Measurements from ENCODE around the gene ESR2.

DNA sequence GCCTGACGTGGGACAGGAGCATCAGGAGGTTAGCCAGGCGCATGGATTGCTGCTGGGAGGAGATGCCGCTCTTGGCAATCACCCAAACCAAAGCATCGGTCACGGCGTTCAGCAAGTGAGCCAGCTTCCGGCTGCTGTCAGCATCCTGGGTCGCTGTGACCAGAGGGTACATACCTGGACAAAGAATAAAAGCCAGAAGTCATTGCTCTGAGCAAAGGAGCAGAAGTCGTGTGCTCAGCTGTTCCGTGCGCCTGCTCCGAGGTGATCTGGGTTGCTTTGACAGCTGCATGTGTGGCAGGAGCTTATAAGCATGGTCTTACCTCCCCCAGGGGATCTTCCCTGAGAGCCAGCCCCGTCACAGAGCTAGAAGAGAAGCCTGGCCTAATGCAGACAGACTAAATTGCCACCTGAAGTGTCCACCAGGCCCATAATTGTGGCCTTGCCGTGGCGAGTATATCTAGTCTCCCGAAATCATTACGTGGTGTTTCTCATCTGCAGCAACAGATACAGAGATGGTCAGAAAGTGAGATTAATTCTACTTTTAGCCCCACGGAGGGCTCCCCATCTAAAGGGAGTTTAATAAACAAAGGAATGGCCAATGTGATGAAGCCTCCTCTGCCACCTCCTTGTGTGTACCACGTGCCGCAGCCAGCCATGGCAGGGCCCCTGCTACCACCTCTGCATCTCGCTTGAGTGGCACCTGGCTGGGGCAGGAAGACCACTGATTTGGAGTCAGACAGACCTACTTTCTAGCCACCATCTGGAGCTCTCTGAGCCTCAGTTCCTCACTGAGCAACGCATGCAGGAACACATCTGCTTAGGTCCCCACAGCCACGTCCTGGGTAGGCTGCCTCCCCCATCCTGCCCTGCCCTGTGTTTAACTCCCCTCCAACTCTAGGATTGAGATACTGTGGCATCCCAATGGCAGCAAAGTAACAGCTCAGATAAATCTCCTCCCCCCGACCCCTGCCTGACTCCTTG, 58.9 kb downstream of the ESR2 start:
- RRBS = no CpG with 5 or more reads among the region's 24 CpGs

DNA sequence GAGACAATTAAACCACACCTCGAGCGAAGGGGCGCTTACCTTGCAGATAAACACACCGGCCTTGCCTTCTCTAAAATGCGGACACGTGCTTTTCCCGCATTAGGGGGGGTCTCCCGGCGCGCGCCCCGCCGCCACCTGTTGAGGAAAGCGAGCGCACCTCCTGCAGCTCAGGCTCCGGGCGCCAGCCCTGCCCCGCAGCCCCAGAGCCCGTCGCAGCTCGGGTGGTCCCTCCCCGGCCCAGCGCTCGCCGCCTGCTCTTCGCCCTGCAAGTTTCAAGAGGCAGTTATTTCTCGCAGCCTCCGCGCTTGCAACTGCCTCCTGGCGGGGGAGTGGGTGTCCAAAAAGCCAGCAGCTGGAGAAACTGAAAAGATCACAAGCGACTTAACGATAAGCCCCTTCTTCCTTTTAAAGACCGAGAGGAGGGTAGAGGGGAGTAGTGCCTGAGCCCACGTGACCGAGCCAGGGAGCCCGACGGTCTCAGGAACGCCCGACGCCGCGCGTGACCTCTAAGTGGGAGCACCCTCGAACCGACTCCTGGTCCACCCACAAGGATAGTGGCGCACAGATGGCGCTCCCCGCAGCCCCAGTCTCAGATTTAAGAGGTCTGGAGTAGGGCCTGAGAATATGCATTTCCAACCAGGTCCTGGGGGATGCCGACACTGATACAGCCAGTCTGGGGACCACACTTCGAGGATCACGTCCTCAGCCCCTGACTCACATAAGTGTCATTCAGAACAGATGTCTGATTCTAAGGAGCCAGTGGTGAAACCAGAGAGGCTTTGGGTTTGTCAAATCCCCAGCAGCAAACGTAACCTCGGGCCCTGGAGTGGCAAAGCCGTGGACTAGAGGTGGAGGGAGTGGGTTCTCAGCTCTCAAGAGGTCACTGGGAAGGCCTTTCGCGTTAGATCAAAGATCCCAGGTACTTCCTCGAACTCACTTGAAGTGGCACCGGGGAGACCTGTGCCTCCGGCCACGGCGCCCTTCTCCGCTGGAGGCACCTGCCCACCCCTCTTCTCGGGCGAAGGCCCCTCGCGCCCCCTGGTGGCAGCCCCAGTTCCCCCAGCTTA, at the start of gene ESR2:
ESR2 (minus strand) TSS at position 378 of the 1,067 bp plus-strand sequence.
- RRBS = 2% methylated on average over 17 of the region's 66 CpGs

DNA sequence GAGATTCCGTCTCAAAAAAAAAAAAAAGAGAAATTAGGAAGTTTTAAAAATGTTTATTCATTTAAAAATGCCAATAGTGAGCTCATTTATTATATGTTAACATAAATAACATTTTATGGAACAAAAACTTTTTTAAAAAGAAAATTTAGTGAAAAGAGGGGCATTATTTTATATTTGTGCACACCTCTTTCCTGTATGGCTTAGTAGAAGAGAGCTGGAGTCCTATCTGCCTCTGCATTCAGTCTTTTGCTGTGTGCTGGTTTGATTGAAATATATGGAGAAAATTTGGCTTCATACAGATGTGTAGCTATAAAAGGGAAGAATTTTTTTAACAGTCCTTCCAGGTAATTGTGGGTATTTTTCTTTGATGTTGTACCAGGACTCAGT, 13.5 kb downstream of the MTHFD1 start:
- RRBS = no CpG with 5 or more reads among the region's 1 CpG

GRCh38 chr14:64405101-64405709, 17.1 kb downstream of the MTHFD1 start:
- RRBS = no CpG with 5 or more reads among the region's 4 CpGs

DNA sequence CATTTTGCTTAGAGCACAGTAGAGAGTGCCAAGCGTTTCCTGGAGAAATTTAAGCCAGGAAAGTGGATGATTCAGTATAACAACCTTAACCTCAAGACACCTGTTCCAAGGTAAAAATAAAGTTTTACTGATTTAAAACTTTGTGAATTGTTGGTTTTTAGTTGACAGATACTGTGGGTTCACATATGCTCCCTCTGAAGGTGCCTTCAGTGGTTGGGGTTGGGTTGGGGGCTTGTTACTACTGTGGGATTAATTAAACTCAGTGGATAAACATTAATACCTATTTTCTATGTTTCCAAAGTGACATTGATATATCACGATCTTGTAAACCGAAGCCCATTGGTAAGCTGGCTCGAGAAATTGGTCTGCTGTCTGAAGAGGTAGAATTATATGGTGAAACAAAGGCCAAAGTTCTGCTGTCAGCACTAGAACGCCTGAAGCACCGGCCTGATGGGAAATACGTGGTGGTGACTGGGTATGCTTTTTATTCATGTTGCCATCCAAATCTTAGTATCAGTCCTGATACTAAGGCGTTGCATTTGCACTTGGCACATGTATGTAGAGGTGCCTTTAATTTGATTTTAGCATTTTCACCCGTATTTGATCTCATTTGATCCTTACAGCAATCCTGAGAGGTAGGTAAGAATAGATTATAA, 37.7 kb downstream of the MTHFD1 start:
- RRBS = no CpG with 5 or more reads among the region's 9 CpGs

- RRBS = no CpG with 5 or more reads among the region's 18 CpGs
Observed at GRCh38 chr14:64465819-64466773, 797 bp downstream of the AKAP5 start.

DNA sequence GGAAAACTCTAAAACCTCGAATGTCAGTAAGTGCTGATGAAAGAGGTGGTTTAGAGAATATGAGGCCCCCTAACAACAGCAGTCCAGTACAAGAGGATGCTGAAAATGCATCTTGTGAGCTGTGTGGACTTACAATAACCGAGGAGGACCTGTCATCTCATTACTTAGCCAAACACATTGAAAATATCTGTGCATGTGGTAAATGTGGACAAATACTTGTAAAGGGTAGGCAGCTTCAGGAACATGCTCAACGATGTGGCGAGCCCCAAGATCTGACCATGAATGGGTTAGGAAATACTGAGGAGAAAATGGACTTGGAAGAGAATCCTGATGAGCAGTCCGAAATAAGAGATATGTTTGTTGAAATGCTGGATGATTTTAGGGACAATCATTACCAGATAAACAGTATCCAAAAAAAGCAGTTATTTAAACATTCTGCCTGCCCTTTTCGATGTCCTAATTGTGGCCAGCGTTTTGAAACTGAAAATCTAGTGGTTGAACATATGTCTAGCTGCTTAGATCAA, 17.8 kb upstream of the HSPA2 start:
- RRBS = no CpG with 5 or more reads among the region's 7 CpGs

- RRBS = no CpG with 5 or more reads among the region's 4 CpGs
Observed at GRCh38 chr14:64524917-64525804, 15.4 kb upstream of the HSPA2 start.

DNA sequence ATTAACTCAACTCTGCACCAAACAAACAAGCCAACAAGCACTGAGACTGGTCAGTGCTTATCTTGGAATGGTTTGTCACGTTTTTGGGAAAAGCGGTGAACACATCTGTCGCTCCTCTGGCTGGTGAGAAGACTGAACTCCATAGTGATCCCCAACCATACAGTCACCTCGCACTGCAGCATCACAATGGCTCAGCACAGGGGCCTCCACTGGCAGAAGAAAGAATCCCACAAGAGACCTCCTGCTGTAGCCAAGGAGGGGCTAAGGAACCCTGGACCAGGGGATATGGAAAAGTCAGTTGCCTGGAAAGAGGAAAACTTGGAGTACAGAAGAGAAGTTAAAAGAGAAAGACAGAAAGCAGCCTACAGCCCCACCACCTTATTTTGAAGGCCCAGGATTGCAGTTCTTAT, 55.7 kb upstream of the PLEKHG3 start:
- RRBS = no CpG with 5 or more reads among the region's 4 CpGs

GRCh38 chr14:64654203-64654958, 49.8 kb upstream of the PLEKHG3 start:
- RRBS = no CpG with 5 or more reads among the region's 5 CpGs

DNA sequence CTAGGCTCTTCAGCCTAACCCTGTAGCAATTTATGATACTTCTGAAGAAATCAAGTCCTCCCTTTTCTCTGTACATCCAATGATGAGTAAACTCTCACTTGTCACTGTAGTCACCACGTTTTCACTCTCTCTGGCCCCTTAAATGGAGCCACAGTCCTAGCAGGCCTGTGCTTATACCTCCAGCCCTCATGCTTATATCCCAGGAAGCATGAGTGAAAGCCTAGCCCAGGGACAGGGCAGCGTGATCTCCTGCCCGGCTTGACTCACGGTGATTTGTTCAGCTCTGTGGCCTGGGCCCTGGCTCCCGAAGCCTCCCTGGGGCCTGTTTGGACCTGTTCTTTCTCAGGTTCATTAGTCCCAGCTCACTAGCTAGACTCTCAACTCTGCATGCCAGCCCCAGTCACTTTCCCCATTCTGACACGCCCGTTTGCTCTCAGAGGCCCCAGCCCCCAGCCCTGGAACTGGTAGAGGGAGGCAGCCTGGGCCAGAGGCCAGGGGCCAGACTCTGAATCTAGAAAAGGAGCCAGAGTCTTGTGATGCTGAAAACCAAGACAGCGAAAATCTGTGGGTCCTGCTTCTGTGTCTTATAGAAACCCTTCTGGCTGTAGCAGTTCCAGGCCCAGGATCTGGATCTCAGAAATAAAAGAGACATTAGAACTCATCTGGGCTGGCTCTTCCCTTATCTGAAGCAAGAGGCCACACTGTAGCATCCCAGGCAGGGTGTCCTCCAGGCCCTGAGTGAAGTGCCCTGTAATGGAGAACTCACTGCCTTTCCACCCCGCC, 23.9 kb upstream of the PLEKHG3 start:
- RRBS = no CpG with 5 or more reads among the region's 9 CpGs

- RRBS = no CpG with 5 or more reads among the region's 3 CpGs
Observed at GRCh38 chr14:64692505-64693063, 11.6 kb upstream of the PLEKHG3 start.

DNA sequence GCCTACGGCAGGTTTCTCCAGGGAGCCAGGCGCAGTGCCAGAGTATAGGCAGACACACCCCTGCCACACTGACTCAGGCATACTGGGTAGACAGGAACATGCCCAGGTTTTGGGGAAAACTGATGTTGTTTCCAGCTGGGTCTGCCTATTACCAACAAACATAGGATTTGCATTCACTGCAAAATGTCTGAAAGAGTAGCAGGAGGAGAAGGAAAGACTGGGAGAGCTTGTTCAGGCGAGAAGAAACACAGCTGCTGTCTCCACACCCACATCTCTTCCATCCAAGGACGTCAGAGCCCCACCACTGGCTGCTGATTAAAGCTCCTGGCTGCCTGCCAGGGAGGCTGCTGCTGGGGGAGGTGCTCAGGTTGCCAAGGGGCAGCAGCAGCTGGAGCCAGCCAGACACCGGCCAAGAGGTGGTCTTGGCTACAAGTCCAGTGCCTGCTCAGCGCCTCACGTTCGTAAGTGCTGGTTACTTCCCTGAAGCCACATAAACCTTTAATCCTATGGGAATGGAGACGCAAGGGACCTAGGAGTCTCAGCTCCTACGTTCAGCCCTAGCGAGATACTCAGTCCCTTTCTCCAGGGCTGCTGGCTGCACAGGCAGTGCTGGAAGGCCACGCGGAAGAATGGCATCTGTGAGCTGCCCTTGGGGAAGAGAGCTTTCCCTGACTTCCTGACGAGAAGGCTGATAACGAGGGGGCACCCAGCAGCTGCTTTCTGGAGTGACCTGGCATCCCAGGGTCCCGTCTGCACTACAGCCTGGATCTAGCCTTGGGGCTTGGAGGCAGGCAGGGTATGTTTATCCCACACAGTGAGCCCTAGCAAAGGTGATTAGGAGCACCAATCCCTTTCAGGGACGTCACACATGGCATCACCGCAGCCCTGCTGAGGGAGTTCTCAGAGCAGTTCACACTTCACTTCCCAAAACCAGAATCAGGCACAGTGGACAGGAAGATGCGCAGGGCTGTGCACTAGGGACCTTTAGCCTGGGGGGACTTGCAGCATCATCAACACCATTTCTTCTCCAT, 58.2 kb downstream of the PLEKHG3 start:
- RRBS = no CpG with 5 or more reads among the region's 19 CpGs

DNA sequence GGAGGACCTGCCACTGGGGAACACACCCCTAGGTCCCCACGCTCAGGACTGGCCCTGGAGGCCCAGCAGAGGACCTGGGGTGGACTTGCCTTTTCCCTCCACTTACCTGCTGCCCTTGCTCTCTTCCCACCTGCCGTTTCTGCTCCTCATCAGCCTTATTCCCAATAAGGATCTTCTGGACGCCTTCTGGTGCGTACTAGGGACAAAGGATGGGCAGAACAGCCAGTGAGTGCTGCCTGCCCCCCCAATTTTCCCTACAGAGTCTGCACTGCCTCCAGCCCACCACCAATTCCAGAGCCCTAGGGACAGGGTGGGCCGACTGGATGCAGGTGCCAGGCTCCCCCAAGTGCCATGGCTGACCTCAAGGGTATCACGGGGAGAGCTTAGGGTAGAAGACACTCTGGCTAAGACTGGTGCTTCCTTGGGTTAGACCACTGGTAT, 7.7 kb upstream of the GPX2 start:
- RRBS = no CpG with 5 or more reads among the region's 6 CpGs

DNA sequence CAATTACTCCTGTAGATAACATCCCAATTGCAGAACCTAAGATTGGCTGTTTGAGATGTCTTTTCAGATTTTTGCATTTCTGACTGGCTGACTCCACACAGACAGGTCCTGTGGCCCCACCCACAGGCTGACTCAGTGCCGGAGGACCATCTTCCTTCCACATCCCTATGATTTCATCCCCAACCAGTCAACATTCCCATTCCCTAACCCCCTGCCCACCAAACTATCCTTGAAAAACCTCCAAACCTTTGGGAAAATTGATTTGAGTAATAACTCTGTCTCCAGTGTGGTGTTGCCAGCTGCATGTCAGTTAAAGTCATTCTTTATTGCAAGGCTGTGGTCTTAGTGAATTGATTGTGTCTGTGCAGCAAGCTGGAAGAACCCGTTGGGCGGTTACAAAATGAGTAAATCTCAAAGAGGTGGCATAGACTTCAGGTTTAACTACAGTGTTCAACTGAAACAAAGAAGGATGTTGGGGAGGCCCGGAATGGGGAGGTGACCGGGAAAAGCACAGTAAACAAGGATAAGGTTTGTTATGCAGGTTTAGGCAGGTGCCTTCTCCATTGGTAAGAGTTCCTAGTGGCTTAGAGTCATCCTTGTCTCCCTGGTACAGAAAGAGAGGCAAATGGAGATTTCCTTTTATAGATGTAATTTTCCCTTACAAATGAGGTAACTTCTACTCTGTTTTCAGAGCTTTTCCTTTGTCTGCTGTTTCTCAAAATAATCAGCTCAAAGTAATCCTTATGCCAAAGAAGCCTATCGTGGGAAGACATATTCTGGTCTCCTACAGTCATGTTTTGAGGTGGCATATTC, 10.7 kb downstream of the FNTB start:
- RRBS = no CpG with 5 or more reads among the region's 6 CpGs

DNA sequence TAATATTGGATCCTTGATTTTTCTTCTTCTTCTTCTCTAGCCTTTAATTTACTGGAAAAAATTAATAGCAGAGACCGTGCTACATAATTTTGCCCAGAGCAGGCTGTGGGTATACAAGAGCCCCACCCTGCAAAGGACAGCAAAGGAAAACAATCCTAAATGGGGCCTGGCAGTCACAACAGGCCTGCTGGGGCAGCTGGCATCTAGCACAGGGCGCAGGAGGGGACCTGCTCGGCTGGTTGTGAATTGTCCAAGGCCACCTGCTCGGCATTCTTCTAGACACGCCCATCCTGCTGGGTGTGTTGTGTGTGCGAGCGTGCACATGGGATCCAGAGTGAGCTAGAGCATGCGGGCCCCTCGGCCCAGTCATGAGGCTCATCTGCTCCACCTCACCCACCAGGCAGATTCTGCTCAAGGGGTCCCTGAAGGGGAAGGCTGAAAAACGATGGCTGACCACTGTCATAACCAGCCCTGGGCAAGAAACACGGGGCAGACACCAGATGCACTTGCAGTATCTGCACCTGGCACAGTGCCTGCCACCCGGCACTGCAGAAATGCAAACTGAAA, 31.9 kb downstream of the MAX start:
- RRBS = no CpG with 5 or more reads among the region's 12 CpGs

DNA sequence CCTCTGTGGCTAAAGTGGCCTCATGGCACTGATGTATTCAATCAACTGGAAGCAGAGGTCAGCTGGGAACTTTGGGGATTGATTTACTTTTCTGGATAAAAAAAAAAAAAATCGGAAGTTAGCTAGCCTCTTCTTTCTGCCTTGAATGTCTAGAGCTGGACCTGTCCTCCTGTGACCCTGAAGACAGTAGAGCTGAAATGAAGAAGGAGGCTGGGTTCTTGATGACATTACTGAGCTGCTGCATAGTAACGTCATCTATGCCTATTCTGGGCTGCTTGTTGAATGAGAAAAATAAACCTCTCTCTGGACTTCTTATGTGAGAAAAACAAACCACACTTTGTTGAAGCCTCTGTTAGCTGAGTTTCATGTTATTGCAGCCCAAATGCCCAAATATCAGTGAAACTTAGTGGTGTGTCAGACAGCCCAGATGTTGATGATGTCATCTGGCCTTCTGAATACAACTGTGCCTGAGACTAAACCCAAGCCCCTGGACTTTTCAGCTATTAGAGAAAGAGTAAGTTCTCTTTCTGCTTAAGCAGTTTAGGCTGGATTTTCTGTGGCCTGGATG, 67.0 kb upstream of the MAX start:
- RRBS = no CpG with 5 or more reads among the region's 2 CpGs

DNA sequence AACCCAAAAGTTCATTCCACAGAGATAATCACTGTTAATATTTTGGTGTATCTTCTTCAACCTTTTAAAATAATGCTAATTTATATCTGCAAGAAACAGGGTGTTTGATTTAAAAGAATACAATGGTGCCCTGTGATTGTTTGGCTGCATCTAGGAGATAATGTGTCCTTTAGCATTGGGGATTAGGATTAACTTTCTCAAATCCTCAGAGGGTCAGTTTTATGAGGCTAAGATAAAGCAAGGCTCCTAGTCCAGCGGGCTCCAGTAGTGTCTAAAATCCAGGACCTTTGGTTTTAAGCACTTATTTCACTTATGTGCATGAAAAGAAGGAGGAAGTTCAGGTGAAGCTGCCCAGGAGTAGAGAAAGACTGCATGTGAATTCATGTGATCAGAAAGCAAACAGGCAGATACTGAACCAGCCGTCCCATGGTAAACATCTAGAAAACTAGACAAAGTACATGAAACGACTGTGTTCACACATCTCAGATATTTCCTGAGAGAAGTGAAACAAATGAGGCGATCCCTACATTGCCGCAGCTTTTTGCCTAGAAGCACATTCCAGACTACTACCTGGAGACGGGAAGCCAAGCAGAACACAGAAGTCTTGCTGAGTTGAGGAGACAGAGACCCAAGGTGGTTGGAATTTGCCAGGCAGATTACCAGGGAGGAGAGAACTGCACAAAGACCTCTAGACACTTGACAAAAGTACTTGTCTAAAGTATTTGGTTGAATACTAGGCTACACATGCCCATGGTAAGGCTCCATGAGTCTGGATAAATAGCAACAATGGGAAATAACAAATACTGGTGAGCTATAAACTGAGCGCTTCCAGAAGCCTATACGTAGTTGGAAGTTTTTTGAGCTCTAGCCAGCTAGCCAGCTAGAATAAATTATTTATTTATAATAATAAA, 129.2 kb upstream of the MAX start:
- RRBS = no CpG with 5 or more reads among the region's 8 CpGs

DNA sequence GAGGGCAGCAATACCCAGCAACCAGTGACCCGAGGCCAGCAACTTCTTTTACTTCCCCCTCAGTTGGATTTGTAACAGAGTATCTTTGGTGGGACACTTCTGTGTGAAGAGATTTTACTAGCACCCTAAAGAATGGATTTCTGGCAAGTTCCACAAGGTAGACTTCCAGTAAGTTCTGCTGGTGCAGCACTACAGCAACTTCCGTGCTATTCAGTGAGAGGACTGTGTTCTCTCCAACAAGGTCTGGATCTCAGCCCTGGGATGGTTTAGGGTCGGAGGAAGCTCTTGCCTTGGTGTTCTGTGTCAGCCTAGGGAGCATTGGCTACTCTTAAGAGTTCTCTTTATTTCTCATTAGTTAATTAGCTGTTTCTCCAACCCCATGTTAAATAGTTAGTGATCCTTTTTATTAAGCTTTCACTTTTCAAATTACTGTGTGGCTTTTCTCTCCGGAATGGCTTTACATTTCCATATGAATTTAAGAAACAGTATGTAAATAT, 70.5 kb downstream of the FUT8 start:
- RRBS = no CpG with 5 or more reads among the region's 4 CpGs

Measured in choroid plexus epithelial cell (primary cell).